ENCODE results near the gene VPS26A.

GRCh38 chr10:63200789-63201291, 67.7 kb downstream of the NRBF2 start:
- RRBS, result no CpG with 5 or more reads among the region's 3 CpGs

DNA sequence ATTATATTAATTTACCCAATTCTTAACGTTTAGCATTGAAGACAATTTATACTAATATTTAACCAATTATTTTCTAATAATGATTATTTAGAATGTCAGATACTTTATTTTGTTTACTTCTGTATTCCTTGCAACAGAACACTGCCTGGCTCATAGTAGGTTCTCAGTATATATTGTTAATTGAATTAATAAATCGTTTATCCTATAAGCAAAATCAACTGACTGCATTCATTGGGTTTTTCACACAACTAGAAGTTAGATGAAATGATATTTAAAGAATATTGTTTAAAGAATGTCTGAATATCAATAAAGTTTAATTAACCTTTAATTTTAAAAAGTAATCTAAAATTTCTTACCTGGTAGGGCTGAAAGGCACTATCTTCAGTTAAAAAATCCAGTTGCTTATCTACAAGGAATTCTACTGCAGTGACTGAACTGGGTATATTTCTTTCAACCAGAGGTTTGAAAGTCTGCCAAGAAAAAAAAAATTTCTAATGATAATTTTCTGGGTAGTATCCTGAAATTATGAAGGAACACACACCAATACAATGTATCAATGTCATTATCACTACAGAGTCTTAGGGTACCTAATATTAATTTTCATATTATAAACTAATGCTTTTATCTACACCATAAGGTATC, 131.3 kb downstream of the NRBF2 start:
- RRBS, result no CpG with 5 or more reads among the region's 2 CpGs

DNA sequence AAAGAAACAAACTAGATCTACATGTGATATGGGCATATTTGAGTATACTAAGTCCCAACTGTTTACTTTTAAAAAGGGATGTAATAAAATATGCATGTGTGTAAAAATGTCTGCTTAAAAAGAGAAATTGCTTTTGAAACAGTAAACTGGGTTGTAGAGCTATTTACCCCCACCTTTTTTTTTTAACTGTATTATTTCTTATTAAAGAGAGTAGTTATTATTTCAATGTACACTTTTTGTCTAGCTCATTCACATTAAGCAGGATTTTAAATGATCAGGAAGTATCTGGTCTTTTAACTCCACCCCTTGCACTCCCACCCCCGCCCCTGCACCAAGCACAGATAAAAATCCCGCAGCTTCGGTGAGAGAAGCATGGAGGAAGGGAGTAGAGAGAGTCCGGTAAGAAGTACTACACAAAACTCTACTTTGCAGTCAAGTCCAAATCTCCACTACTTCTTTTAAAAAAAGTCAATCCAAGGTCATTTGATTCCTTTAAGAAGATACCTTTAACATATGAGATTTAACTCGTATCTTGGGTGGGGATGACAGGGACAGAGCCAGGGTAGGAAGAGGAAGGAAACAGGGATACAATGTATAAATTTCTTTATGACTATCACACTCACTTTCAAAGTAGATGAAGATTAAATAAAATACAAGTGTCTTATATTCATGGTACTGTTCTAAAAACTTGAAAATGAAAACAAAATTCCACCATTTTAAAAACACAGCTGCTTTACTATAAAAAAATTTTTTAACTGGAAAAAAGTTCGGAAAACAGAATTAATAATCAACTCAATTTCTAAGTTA, 132.0 kb downstream of the NRBF2 start:
- RRBS, result no CpG with 5 or more reads among the region's 6 CpGs

DNA sequence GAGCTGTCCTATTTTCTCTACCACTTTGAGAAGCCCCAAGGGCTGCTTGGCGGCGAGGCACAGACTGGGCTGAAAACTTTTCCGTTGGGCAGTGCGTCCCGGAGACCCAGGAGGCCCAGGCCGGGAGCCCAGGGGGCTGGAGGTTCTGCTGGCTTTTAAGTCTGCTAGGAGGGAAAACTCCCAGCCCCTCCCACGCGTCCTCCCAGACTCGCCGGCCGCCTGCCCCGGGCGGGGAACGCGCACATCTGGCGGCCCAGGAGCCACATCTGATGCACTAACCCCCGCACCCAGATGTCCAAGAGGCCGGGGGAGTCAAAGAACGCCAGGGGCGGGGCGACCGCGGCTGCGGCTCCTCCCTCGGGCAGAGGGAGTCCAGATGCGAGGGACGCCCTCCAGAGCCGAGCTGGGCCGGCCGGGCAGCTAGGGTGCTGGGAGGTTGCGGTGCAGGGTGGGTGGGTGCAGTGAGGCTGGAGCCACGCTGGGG, 108.8 kb downstream of the REEP3 start:
- RRBS, result under 1% methylated on average over 12 of the region's 32 CpGs

DNA sequence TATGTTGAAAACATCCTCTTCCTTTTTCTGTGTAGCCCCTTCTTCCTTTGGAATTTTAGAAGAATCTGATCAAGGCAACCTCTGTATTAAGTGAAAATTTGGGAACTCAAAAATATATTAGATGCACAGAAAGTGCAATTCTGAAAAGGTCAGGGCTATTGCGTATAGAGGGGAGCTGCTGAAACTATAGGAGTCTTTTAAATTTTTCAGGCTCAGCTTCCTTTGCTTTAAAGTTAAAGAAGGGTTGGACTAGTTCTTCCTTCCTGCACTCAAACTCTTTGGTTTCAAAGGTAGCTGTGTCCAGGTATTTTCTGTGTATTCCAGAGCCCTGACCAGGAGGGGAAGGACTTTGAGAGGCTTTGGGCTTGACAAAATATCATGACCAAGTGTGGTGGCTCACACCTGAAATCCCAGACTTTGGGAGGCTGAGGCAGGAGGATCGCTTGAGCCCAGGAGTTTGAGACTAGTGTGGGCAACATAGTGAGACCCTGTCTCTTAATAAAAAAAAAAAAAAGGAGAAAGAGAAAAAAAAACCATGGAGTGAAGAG, 111.2 kb downstream of the REEP3 start:
- RRBS, result no CpG with 5 or more reads among the region's 2 CpGs

DNA sequence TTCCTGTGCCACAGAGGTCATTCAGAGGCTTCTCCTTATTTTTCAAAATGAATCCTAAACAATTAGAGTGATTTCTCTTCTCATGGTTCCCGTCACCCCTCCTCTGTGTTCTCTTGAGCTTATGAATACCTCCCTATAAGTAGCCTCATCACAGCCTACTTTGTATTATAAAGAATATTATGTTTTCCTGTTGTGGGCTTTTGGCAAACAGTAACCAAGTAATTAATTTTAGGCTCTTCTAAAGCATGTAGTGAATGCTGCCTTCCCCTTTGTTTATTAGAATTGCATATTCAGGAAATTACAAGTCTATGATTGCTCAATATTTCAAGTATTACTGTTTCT, 179.5 kb downstream of the REEP3 start:
- RRBS, result no CpG with 5 or more reads among the region's 1 CpG

DNA sequence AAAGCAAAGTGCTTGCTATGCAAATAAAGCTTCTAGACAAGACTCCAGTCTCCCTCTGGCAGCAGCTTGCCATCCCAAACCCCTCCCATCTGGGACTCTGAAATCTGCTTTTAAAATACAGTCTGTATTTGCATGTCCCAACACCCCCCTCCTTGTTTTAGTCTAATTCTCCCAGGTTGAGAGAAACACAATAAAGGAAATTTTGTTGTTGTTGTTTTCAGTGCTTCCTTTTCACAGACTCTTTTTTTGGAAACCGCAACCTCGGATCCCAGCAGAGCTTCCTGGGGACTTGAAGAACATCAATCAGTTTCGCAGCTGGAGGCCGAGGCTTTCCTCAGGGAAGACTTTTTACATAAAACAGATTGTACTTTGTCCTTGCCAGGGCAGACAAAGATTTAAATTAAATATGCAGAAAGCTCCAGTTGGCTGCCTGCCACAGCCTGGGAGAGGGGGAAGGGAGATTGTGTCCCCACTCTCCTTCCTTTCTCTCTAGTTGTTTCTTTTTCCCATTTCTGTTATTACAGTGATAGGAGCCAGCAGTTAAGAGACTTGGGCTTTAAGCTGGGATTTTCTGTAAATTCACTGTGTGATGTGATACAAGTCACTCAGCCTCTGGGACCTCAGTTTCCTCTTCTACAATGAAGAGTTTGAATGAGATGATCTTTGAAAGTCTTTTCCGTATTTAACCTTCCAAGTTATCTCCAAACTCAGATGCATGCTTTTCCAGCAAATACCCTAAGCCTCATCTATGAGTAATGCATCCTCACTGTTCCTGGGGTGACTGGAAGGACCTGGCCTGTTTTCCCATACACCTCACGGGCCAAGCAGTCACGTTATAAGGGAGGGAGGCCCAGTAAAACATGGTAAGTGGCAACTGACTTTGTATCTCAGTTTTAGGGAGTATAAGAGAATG, 192.2 kb downstream of the REEP3 start:
- RRBS, result no CpG with 5 or more reads among the region's 7 CpGs

- RRBS, result no CpG with 5 or more reads among the region's 1 CpG
Observed at GRCh38 chr10:64370032-64370614, 848.9 kb downstream of the REEP3 start.

- RRBS, result no CpG with 5 or more reads among the region's 3 CpGs
Observed at GRCh38 chr10:65033264-65033748, 1512.1 kb downstream of the REEP3 start.

DNA sequence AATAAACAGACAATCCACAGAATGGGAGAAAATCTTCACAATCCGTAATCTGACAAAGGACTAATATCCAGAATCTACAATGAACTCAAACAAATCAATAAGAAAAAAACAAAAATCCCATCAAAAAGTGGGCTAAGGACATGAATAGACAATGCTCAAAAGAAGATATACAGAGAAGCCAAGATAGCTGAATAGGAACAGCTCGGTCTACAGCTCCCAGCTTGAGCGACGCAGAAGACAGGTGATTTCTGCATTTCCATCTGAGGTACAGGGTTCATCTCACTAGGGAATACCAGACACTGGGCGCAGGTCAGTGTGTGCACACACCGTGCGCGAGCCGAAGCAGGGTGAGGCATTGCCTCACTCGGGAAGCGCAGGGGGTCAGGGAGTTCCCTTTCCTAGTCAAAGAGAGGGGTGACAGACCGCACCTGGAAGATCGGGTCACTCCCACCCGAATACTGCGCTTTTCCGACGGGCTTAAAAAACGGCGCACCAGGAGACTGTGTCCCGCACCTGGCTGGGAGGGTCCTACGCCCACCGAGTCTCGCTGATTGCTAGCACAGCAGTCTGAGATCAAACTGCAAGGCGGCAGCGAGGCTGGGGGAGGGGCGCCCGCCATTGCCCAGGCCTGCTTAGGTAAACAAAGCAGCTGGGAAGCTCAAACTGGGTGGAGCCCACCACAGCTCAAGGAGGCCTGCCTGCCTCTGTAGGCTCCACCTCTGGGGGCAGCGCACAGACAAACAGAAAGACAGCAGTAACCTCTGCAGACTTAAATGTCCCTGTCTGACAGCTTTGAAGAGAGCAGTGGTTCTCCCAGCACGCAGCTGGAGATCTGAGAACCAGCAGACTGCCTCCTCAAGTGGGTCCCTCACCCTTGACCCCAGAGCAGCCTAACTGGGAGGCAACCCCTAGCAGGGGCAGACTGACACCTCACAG, 304.9 kb downstream of the LRRTM3 start:
- RRBS, result no CpG with 5 or more reads among the region's 29 CpGs

DNA sequence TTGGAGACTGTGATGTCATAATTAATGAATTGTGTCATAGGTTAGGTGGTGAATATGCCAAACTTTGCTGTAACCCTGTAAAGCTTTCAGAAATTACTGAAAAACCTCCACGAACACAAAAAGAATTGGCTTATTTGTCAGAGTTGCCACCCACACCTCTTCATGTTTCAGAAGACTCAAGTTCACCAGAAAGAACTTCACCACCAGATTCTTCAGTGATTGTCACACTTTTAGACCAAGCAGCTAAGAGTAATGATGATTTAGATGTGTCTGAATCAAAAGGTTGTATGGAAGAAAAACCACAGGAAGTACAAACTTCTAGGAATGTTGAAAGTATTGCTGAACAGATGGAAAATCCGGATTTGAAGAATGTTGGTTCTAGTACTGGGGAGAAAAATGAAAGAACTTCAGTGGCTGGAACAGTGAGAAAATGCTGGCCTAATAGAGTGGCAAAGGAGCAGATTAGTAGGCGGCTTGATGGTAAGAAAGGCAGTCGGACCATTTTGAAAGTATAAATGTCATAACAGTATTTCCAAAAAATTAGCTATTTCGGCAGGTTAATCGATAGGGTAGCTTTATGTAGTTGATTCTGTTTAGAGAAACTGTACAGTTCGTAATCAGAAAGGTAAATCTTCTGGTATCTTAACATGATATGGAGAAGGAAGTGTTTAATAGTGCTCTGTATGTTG, 28.2 kb downstream of the SIRT1 start:
- RRBS, result no CpG with 5 or more reads among the region's 7 CpGs

DNA sequence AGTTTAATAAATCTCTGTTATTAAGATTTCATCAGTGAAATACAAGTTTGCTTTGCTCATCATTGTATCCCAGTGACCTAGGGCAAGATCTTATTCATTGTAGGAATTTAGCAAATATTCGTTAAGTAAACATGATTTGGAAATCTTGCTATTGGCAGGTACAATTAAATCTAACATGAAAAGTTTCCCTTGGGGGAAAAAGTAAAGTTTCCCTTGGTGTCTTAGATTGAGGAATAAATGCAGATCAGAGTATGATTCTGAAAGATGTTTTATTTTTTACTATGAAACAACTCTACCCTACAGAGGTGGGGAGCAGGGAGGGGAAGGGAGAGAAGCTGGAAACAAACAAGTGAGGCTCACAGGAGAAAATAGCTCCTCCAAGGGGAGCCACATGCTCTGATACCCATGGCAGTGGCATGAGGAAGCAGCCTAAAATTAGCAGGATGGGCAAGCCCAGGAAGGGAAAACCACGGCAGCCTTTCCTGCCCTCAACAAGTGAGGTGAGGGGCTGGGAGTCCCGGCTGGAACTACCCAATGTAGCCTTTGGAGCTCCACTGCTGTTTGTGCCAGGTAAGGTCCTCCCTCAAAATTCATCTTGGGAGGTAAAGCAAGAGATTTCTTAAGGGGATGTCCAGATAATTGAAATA, 12.5 kb upstream of the HERC4 start:
- RRBS, result no CpG with 5 or more reads among the region's 3 CpGs

DNA sequence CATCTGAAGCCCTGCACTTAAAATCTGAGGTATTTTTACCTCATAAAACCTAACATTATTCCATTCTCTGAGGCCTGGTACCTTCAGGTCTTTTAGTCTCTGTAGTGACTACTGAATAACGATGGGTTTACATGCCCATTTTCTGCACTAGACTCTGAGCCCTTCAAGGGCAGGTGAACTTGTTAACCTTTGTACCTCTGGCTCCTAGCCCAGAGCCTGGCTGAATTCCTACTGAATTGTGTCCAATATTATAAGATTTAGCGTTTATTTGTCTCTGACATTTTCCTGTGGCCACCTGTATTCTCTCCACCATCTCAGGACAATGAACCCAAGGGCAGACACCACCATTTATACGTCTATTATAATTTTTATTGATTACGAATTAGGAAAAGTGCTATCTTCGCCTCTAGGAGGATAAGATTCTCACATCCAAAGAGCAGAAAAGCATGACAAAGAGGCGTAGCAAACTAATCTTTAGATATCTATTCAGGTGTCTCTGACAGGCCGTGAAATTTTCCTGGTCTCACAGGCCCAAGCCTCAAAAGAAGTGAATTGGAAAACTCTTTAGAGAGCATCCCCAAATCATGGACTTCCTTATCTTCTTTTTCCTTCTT, 27.9 kb upstream of the HNRNPH3 start:
- RRBS, result no CpG with 5 or more reads among the region's 7 CpGs

DNA sequence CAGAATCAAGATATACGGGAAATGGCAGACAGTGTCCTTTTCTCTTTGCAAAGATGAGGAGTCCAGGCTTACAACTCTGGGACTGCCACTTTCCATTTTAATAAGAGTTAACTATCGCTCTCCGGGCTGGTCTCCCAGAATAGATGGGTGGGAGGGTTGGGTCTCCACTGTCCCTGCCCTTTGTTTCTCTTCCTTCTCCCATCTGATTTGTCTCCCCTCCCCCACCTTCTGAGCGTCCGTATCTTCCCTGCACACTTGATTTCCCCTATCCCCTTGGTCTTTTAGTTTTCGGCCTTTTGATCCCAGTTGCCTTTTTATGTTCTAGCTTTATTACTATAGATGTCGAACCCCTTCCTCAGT, 2.4 kb downstream of the TET1 start:
- RRBS, result no CpG with 5 or more reads among the region's 7 CpGs

- RRBS, result no CpG with 5 or more reads among the region's 8 CpGs
Observed at GRCh38 chr10:69056628-69057195, 31.2 kb upstream of the SRGN start.

DNA sequence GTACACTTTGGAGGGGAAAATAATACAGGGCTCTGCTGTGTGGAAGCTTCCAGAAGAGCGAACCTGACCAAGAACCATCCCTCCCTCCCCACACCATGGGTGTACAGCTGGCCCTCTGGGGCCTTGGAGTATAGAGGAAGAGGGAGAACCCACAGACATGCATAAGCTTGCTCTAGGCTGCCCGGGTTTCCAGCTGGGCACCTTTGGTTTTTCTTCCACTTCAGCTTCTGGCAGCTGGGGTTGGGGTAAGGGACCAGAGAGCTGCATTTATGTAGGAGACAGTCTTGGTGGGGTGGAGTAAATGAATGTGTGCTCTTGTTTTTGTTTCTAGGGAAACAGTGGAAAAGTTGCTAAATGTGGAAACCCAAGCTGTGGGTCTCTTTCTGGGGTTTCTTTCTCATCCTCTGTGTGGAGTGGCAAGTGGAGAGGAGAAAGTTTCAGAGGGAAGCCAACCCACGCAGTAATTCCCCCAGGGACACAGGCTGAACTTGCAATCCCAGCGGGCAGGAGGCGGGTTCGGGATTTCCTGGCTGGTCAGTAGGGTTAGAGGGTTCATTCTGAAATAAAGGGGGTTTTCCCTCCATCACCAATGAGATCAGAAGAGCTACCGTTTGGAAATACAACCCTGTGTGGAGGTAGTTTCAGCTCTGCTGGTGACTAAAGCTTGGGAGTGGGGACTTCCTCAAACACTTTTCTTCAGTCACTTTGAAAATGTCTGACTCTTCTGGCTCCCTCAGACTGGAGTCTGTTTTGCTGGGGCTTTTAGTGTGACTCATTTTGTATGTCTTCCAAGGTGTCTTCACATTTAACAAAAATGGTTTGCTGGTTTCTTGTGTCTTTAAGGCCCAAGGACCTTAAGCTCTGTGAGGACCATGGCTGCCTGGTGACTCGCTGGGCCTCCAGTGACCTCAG, 22.3 kb upstream of the SRGN start:
- RRBS, result no CpG with 5 or more reads among the region's 8 CpGs

DNA sequence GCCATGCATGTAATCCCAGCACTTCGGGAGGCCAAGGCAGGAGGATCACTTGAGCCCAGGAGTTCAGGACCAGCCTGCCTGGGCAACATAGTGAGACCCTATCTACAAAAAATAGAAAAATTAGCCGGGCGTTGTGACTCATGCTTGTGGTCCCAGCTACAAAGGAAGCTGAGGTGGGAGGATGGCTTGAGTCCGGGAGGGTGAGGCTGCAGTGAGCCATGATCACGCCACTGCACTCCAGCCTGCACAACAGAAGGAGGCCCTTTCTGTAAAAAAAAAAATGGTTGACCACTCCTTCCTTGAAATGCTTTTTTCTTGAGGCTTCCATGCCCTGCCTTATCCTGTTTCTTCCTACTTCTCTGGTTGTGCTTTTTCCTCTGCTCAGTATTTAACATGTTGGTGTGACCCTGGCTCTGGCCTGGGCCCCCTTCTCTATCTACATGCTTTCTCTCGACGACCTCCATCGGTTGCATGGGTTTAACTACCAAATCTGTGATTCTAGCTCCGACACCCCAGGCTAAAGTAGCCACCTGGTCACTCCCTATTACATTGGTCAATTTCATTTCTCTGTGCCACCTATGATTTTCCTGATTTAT, 14.0 kb downstream of the SRGN start:
- RRBS, result 15% methylated on average over 2 of the region's 9 CpGs

GRCh38 chr10:69124120-69124834, at the start of gene VPS26A:
Gene VPS26A, plus strand, starts transcription at chr10:69124178.
- RRBS, result 4% methylated on average over 7 of the region's 66 CpGs

DNA sequence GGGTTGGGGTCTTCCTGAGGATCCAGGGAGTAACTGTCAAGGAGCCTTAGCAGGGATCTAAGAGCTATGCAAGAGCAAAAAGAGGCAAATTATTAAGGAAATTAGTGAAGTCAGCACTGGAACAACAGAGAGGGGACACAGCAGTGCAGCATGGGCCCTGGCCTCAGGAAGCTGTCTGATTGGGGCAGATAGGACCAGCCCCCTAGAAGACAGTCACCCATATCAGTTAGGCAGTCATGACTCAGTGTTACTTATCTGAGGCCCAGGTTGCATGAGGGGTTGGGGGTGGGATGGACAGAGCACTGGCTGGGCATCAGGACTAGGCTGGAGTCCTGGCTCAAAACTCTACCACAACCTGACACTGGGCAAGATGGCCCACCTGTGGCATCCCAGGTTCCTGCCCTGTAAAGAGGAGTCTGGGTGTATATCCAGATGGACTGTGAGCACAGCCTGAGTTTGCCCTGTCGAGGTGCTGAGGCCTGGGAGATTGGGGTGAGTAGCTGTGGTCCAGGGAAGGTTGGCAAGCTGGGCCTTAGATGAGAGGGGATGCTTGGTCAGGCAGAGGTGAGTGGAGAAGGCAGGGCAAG, 3.0 kb upstream of the HK1 start:
- RRBS, result no CpG with 5 or more reads among the region's 1 CpG

DNA sequence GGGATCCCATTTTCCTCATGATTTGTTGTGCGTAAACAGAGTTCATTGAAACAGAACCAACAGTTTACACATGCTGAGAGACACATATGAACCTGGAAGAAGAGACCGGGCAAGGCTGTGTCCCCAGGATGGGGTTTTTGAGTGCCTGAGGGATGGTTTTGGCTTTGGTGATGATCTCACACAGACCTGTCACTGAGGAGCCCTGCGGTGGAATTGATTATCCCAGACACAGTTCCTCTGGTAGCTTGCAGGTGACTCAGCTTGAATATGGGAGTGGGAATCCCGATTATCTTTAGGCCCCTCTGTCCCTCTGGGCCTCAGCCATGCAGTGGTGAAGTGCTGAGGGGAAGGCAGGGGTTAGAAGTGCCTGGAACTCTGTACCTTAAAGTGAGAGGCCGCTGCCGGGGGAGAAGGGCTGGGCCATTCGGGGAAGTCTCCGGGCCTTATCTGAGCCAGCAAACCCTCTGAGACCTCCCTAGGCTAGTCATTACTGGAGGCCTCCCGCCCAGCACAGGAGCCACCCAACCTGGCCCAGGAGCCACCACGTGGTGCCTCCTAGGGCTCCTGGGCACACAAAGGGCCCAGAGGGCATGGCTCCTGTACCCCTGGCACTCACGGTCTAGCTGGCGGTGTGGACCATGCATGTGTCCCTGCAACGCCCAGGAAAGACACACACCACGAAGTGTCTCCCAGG, 15.6 kb downstream of the HK1 start:
- RRBS, result no CpG with 5 or more reads among the region's 14 CpGs

All from cardiac fibroblast (primary cell).